Lung (tissue), 4 donors: ENCODE measurements around a stretch of chr17.

- PRO-cap, result no peak
- RAMPAGE, long total RNA, result no peak
- RRBS, result no CpG with 5 or more reads among the region's 6 CpGs
Measured at GRCh38 chr17:16071433-16071780, 71.8 kb downstream of the TTC19 start.

GRCh38 chr17:16072026-16072346, 72.4 kb downstream of the TTC19 start:
- PRO-cap, result no peak
- RAMPAGE, long total RNA, result no peak
- RRBS, result no CpG with 5 or more reads among the region's 1 CpG

DNA sequence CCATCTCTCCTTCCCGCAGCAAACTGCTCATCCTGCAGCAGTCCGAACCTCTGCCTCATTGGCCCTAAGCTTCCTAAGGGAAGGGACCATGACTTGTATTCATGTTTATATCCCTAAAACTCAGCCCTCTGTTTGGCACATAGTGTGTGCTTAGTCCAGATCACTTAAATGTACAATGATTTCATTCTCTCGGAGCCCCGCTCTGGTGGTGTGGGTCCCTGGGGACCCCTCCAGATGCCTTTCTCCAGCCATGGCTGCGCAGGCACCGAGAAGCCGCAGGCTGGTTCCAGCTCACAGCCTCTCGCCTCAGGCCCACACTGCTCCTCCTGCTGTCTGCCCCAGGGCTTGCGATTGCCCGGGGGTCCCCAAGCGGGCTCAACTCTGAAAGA, 66.4 kb downstream of the CENPV start:
- PRO-cap, result no peak
- RAMPAGE, long total RNA, result no peak
- RRBS, result no CpG with 5 or more reads among the region's 11 CpGs

DNA sequence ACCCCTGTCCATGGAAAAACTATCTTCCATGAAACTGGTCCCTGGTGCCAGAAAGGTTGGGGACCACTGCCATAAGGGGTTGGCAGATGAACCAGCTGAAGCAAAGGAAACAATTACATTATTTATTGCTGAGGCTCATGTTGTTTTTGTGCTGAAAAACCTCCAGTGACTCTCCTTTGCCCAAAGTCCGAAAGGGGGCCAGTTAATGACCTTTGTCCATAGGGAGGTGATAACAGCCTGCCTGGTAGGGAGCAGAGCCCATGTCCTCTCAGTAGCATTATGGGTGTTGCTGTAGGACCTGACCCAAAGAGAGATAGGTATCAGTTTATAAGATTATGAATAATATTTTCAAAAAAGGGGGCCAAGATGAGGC, 55.2 kb downstream of the CENPV start:
- PRO-cap, result no peak
- RAMPAGE, long total RNA, result no peak
- RRBS, result no CpG with 5 or more reads among the region's 1 CpG

- PRO-cap, result no peak
- RAMPAGE, long total RNA, result no peak
- RRBS, result no CpG with 5 or more reads among the region's 8 CpGs
Measured at GRCh38 chr17:16374123-16374634, 6.7 kb upstream of the UBB start.

DNA sequence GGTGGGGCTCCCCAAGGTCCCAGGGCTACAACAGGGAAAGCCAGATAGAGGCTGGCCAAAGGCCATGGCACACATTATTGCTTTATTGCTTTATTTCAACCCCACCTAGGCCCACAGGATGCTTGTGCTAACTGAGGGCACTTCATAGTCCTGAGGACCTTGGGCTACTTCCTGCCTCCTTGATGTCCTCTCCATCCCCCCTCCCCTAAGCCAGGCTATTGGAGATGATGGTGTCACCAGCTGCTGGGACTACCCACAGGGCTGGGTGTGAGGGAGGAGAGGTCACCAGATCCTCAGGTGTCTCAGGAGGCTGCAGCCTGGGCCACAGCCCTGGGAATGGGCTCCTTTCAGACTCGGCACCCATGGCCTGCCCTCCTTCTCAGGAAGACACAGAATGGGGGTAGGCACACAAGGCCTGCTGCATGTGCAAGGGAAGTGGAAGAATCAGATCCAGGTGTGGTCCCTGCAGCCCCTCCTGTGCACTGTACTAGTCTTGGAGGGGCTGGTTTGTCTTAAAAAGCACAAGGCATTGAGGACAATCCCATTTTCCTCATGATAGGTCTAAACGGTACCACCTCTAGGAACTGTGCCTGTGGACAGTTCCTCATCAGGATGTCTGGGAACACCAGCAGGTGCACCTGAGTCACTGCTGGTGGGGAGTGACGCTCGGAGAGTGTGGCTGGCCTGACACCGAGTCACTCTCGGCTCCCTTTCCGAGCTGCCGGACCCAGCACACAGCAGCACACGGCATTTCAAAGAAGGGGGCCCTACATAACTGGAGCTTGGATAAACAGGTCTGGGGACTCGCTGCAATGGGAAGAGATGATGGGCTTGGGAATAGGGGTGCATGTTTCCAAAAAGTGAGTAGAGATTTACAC, 25.8 kb downstream of the LRRC75A start:
- PRO-cap, result no peak
- RAMPAGE, long total RNA, result no peak
- RRBS, result no CpG with 5 or more reads among the region's 10 CpGs

DNA sequence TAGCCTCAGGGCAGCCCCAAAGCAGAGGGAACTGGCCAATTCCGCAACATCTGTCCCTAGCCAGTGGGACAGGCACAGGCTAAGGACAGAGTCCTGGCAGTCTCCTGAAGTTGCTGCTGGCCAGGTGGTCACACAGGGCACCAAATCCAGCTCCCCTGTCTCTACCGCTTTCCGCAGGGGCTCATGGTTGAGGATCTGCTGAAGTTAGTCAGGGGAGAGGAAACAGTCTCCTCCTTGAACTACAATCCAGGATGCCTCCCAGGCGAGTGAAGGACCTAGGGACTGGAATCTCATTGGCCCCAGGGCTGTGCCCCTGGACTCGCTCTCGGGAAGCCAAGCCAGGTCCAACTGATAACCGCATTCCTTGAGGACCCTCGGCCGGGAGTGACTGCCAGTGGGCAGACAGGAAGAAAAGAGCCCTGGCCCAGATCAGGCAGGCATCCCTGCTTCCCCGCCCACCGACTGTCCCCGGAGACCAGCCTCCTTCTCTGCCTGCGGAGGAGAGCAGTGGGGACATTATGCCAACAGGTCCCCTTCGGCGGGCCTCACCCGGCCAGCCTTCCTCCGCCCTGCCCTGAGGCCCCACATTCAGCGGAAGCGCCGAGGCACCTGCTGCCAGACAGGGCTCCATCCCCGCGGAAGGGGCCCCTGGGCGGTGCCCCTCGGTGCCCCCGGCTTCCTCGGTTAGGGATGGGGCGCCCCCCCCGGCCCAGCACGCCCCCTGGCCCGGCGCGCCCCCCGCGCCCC, 836 bp downstream of the LRRC75A start:
- PRO-cap, result no peak
- RAMPAGE, long total RNA, result no peak
- RRBS, result 3% methylated on average over 16 of the region's 34 CpGs

- PRO-cap, result no peak
- RAMPAGE, long total RNA, result no peak
- RRBS, result no CpG with 5 or more reads among the region's 3 CpGs
Measured at GRCh38 chr17:16865801-16866157, 106.1 kb downstream of the TNFRSF13B start.

DNA sequence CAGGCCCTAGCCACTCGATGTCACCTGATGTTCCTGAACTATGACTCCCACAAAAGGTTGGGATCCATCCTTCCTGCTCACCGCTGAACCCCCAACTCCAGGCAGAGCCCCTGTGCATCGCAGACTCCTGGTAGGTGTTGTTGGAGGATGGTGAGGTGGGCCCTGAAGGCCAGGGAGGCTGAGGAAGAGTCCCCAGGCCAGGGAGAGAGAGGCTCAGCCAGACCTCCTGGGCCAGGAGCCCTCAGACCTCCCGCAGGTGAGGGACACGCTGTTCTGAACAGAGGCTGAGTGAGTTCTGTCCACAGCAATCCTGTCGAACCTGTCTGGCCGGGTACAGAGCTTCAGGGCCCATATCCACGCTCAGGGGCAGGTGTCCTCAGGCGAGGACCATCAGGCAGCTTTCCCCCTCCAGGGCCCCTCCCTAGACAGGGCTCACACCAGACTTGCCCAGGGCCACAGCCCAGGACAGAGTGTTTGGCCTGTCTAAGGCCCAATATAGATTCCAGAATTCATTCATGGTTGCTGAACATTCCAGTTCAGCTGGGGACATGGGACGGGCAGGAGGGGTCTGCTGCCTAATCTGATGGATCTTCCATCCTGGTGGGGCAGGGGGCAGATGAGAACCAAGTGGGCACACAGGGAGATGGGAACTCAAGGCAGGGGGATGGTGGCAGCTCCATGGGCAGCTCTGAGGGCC, 23.6 kb upstream of the MPRIP start:
- PRO-cap, result no peak
- RAMPAGE, long total RNA, result no peak
- RRBS, result no CpG with 5 or more reads among the region's 10 CpGs

DNA sequence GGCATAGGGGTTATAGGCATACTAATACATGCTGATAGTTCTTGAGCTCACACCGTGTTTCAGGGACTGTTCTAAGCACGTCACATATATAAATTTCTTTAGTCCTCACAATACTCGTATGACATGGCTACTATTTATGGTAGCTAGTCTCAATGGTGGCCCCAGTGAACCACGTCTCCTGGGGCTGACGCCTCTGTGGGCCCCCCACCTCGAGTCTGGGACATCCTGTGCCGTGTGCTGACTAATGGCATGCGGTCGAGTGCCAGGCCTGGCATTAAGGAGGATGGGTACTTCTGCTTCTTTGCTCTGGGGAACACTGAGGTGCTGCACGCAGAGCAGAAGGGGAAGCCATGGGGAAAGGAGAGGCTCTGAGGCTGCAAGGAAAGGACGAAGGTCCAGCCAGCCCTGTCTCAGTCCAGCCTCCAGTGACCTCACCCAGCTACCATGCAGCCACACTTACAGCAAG, 5.8 kb upstream of the MPRIP start:
- PRO-cap, result unidirectional peak, plus-strand start at position 333 of the sequence
- RAMPAGE, long total RNA, result no peak
- RRBS, result no CpG with 5 or more reads among the region's 11 CpGs

GRCh38 chr17:17087077-17088199, 45.2 kb downstream of the MPRIP start:
- PRO-cap, result no peak
- RAMPAGE, long total RNA, result no peak
- RRBS, result no CpG with 5 or more reads among the region's 19 CpGs

DNA sequence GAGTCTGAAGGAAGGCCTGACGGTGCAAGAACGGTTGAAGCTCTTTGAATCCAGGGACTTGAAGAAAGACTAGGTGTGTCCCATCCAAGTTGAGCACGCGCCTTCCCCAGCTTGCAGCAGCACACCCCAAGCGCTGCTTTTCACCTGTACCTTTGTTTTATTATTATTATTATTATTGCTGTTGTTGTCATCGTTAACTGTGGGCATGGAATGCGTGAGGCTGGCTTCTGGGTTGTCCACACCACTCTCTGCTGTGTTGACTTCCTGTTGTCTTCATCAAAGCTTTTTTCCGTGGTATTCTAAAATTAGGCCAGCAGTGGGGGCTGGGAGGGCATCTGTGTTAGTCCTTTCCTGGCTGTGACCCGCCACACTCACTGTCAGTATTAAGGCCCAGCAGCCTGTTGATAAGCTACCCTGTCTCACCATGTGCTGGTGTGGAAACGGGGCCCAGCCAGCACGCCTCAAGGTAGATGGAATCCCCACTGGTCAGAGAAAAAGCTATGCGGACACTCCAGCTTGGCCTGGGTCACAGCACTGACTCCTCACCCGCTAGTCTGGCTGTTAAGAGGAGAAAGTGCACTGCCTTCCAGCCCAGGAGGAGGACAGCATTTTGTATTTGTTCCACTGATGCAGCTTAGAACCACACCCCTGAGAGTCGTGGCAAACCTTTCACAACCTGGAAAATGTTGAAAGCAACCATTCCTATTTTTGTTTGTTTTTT, 21.2 kb downstream of the PLD6 start:
- PRO-cap, result no peak
- RAMPAGE, long total RNA, result no peak
- RRBS, result no CpG with 5 or more reads among the region's 14 CpGs

GRCh38 chr17:17272903-17273211, 8.2 kb downstream of the COPS3 start:
- PRO-cap, result no peak
- RAMPAGE, long total RNA, result no peak
- RRBS, result no CpG with 5 or more reads among the region's 3 CpGs

- PRO-cap, result no peak
- RAMPAGE, long total RNA, result no peak
- RRBS, result no CpG with 5 or more reads among the region's 10 CpGs
Measured at GRCh38 chr17:17386075-17386574, 83.0 kb downstream of the NT5M start.

DNA sequence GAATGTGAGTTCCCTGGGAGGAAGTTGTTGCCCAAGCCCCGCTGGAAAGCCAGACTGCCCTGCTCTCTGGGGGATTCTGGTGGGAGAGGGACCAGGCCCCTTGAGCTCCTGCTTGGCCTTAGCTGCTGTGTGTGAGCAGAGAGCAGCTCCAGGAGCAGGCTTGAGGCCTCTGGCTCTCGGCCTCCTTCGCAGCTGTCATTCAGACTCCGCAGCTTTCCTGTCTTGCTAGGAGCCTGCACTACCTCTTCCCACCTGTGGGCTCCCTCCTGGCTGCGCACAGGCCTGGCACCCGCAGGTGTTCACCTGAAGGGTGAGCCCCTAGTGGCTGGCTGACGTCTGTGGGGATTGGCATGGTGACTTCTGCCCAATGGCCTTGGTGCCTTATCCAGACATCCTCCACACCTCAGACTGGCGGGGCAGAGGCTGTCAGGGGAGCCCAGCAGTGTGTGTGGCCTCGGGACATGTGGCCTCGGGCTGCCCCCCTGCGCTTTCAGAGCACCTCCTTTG, 84.9 kb downstream of the NT5M start:
- PRO-cap, result no peak
- RAMPAGE, long total RNA, result no peak
- RRBS, result no CpG with 5 or more reads among the region's 11 CpGs

- PRO-cap, result no peak
- RAMPAGE, long total RNA, result no peak
- RRBS, result no CpG with 5 or more reads among the region's 27 CpGs
Measured at GRCh38 chr17:17443002-17443678, 33.7 kb upstream of the MED9 start.

DNA sequence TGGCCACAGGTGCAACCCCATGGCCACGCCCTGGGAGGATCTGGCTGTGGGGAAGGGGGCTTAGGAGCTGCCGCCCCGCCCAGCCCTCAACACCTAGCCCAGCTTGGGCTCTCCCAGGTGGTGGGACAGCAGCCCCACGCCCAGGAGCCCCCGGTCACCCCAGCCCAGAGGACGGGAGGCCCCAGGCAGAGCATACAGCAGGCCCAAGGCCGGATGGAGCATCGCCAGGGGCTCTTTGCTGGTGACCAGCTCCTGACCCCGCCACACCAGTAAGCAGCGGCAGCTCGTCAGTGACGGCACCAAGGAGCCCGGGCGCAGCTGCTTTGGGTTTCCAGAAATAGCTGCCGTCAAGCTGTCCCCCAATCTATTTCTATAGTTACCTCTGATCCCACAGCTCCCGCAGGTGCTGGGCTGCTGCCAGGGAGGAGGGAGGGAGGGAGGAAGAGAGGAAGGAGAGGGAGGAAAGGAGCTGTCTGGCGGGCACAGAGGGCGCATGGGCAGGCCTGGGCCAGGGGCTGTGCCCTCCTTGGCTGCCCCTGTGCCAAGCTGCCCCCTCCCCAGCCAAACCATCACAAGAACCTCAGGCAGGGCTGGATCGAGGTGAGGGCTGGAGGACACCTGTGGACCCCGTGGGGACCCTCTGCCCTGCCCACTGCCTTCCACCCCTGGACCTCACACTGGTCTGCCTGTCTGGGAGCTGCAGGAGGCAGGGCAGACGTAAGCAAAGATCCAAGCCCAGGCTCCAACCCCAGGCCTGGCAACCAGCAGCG, 10.8 kb upstream of the RASD1 start:
- PRO-cap, result no peak
- RAMPAGE, long total RNA, result no peak
- RRBS, result 26% methylated on average over 8 of the region's 22 CpGs

DNA sequence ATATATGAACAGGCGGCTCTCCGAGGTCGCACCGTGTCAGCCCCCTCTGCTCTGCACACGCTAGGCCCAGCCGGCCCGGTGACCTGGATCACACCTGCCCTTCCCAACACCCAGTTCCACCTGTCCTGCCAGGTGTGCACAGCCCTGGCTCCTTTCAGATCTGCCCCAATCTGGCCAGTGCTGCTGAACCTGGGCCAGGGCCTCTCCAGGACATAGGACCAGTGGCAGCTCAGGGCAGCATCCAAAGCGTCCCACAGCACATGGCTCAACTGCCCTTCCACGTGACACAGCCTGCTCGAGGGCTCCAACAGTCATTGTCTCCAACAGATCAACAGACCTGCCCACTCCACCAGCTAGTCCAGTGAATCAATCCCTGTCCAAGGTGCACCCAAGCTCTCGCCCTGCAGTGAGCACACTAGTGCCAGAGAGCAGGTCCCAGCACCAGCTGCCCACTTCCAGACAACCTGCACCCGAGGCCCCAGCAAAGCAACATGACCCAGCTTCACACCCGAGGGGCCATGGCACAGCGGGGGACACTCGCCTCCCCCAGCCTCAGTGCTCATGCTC, 33.0 kb upstream of the RASD1 start:
- PRO-cap, result no peak
- RAMPAGE, long total RNA, result no peak
- RRBS, result no CpG with 5 or more reads among the region's 15 CpGs

- PRO-cap, result no peak
- RAMPAGE, long total RNA, result no peak
- RRBS, result no CpG with 5 or more reads among the region's 11 CpGs
Measured at GRCh38 chr17:17560966-17561405, 30.5 kb downstream of the PEMT start.

DNA sequence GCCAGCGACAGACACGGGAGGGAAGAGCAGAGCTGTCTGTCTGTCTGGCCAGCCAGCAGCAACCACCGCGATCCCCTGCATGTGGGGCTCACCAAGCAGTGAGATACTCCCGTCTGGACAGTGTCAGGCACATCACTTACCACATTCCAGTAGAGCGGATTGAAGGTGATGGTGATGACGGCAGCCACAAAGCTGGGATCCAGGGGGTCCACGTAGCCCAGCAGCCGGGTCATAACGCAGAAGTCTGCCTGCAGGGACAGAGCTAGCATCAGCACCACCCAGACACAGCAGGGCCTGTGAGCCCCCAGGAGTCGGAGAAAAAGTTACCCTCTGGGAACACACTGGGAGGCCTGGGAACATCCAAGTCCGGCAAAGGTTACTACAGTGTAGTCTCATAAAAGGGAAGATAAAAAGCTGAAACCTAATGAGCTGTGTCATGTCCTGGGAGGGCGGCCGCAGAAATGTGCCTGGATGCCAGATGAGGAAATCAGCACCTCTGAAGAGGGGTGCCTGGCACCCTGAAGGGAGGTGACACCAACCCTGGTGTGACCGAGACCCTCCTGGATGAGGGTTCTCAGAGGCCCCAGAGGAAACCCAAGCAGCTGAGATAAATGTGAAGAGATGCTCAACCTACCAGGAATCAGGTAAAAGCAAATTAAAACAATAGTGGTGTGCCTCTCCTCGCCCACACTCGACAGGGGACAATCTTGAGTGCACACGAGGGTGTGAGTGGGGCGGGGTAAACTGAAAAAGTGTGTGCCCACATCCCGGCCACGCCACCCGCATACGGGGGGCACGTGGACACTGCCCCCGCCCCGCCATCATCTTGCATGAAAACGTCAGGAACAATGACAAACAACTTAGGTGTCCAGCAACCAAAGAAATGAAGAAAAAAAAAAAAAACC, 14.5 kb downstream of the PEMT start:
- PRO-cap, result no peak
- RAMPAGE, long total RNA, result no peak
- RRBS, result no CpG with 5 or more reads among the region's 27 CpGs